LNCaP clone FGC (cell line): ENCODE results near the genes ETV1, DGKB and TSPAN13.

DNA sequence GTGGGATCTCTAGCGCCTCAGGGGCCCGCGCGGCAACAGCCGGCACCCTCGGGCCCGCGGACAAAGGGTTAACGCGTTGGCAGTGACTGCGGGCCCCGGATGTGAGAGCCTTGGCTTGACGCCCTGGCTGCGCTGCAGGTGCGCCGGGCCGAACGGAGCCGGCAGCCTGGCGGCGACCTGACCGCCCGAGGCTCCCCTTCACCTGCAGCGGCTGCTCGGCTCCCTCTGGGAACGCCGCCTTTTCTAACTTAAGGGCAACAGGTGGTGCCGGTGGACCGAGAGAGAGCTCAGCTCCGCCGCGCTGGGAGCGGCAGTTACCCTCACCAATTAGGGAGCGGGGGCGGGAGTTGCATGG lies 281 bp upstream of the ARL4A start:
- RRBS, 2 experiments, result under 1% methylated on average over 23 of the region's 35 CpGs

DNA sequence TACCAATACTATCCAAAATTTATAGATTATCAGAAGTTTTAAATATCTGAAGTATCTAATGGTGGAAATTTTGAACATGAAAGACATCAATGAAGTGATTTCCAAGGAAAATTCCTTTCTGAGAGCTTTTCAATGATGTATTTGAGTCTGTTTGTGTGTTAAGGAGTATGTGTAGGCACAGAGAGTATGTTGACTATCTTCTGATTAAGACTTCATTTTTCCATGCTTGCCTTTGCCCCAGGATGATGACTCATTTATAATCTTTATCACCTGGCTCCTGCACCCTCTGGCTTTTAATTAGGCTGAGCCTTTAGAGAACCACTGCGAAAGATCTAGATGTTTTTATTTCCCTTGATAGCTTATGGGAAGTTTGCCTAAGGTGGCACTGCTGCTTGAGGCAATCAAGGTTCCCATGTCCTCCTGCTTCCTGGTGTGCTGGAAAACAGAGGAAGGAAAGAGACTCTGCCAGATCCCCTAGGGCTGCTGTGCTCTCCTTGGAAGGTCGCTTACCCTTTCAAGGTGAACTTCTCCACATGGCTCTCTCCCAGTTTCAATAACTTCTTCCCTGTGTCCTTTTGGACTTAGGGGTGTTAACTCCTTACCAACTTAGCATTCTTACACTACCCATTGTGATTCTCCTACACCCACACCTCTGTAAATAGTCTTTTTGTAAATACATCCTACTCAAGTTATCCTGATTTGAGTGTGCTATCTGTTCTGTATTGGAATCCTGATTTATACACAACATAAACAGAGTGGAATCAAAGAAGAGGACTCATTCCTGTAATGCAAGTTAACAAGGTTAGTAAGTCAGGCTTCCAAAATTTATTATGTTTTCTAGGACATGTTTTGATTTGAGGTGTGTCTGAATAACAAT lies 114.7 kb downstream of the ARL4A start:
- RRBS, 2 experiments, result no CpG with 5 or more reads among the region's 2 CpGs

- RRBS, 2 experiments, result no CpG with 5 or more reads among the region's 7 CpGs
Measured at GRCh38 chr7:13988544-13989299, 744 bp downstream of the ETV1 start.

GRCh38 chr7:13989300-13990026 lies at the start of gene ETV1:
Gene ETV1 (minus strand): TSS chr7:13989666.
- RRBS, 2 experiments, result no CpG with 5 or more reads among the region's 39 CpGs

- RRBS, 2 experiments, result no CpG with 5 or more reads among the region's 8 CpGs
Measured at GRCh38 chr7:13991844-13992257, 2.4 kb upstream of the ETV1 start.

DNA sequence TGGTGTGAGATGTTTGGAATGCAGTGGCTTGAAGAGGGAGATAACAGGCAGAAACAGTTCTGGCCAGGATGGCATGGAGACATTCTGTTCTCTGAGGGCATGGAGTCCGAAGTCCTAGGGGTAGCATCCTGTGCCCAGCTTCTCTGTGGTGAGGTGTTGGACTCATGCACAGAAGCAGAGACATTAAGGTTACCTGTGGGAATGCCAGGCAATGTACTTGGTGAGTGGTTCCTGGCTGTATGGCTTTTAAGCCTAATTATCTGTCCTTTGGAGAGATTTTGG lies 217.8 kb upstream of the ETV1 start:
- RRBS, 2 experiments, result no CpG with 5 or more reads among the region's 1 CpG

- RRBS, 2 experiments, result under 1 to 4% methylated on average over 4 to 6 of the region's 17 CpGs
Measured at GRCh38 chr7:14902516-14903059, at the start of gene DGKB. Gene DGKB (minus strand): TSS chr7:14902751.

GRCh38 chr7:15557254-15557685 lies 4.5 kb downstream of the AGMO start:
- RRBS, 2 experiments, result no CpG with 5 or more reads among the region's 5 CpGs

DNA sequence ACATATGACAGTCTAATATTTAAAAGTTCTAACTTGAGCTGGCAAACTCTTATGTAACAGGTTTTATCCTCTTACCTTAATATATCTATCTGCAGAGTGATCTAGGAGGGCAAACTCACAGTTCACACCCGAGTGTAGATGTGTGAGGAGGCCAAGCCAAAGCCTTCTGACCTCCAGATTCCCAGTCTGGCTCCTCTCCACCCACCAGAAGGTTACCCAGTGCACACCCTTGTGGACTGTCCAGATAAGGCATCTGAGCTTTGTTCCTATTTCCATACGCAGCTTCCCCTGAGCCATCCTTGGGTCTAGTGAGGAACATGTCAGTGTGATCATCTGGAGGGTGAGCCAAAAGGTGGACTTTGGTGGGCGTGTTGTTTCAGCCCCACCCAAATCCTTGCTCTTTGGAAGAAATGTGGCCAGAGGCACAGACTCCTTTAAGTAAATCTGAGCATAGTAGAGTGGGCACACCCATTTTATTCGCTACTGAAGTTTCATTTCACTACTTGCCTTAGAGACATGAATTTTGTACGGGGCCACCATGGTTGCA lies 203.1 kb upstream of the MEOX2 start:
- RRBS, 2 experiments, result no CpG with 5 or more reads among the region's 5 CpGs

DNA sequence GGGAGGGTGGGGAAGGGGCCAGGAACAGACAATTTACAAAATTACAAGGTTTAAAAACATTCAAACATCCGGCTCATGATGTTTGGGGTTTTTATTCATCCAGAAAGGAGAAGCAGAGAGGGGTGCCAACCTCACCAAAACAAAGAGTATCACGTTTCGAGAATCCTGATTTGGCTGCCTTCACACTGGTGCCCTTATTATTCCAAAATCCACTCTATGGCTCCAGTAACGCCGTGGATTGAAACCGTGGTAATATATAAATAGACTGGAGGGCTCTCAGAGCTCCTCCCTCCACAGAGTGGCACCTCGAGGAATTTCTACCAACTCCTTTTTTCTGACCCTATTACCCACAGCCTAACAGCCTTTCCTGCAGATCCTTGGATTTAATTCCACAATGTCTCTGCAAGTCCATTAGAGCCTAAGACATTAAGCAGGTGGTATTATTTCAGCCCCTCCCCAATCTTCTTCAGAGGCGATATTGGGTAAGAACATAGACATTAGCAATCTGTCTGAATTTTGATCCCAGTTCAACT lies 353.6 kb downstream of the CRPPA start:
- RRBS, 2 experiments, result no CpG with 5 or more reads among the region's 8 CpGs

GRCh38 chr7:16665208-16665648 lies 19.2 kb downstream of the BZW2 start:
- RRBS, 2 experiments, result no CpG with 5 or more reads among the region's 5 CpGs

GRCh38 chr7:16667287-16667878 lies 21.4 kb downstream of the BZW2 start:
- RRBS, 2 experiments, result no CpG with 5 or more reads among the region's 5 CpGs

GRCh38 chr7:16753268-16754337 lies at the start of gene TSPAN13:
Gene TSPAN13 (plus strand): TSS chr7:16753755.
- RRBS, 2 experiments, result under 1 to 1% methylated on average over 25 of the region's 82 CpGs

DNA sequence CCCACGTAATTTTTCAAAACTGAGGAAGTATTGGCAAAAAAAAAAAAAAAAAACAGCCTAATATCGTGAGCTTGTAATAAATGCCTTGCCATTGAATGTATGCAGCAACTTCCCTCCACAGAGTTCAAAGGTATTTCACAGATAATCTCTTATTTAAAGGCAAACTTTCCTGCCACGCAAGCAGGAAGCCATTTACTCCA lies 633 bp upstream of the AGR2 start:
- RRBS, 2 experiments, result no CpG with 5 or more reads among the region's 3 CpGs

- RRBS, 2 experiments, result no CpG with 5 or more reads among the region's 2 CpGs
Measured at GRCh38 chr7:16905176-16905660, 23.4 kb upstream of the AGR3 start.

GRCh38 chr7:16935251-16935880 lies 53.6 kb upstream of the AGR3 start:
- RRBS, 2 experiments, result no CpG with 5 or more reads among the region's 2 CpGs

DNA sequence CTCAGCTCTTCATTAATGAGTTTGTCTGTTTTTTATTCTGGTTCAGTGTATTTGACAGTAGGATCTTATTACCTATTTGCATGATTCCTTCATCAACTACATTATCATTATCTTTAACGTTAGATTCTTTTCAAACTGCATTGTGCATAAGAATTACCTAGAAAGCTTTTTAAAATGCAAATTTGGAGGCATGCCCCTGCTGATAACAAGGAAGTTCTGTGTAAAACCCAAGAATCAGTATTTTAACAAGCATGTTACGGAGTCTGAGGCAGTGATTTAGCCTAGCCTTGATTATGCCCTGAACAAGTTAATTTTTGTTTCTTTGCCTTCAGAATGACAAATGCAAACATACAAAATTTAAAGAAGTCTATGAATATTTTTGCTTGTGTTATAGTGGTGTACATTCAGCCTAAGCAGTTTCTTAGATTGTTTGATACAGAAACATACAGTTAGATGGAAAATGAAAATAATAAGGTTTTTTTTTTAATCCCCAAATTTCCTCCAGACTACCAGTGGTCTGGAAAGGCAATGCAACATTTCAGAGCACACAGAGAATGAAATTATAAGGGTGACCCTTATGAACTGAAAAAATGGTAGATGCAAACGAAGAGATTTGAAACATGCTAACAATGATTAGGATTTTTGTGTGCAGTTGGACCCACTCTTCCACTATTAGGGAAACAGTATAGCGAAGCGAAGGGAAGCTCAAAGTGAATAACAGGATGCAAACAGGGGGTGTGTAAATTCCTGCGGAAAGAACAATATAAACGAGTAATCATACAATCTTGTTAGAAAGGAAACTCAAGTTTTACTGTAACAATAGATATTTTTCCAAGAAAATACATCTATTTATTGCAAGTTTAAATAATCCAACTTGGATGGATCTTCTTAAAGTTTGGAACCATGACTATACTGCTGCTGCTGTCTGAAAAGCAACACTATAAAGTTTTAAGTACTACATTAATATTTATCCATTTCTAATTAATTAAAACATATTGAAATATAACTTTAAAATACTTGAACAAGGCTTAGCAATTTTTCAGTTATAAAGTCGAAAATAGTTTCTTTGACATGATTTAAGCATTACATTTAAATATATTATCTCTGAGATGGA lies 14.6 kb downstream of the AHR start:
- RRBS, 2 experiments, result no CpG with 5 or more reads among the region's 8 CpGs

- RRBS, 2 experiments, result no CpG with 5 or more reads among the region's 3 CpGs
Measured at GRCh38 chr7:17941201-17941690, 952 bp upstream of the SNX13 start.

GRCh38 chr7:18087767-18088205 lies 60.1 kb upstream of the PRPS1L1 start:
- RRBS, 2 experiments, result no CpG with 5 or more reads among the region's 13 CpGs

GRCh38 chr7:18246702-18247080 lies 219.0 kb upstream of the PRPS1L1 start:
- RRBS, 2 experiments, result no CpG with 5 or more reads among the region's 3 CpGs